GM23248 (cell line): Measurements from ENCODE around the gene PCED1B.

GRCh38 chr12:46804372-46804855 is 21.4 kb downstream of the SLC38A4 start:
- RAMPAGE, long total RNA: no peak

- RAMPAGE, long total RNA: no peak
Observed at GRCh38 chr12:46825531-46825858, 302 bp downstream of the SLC38A4 start.

- RAMPAGE, long total RNA: no peak
Observed at GRCh38 chr12:46964476-46964951, 114.9 kb upstream of the PCED1B start.

- RAMPAGE, long total RNA: no peak
Observed at GRCh38 chr12:47068434-47069141, 10.8 kb upstream of the PCED1B start.

DNA sequence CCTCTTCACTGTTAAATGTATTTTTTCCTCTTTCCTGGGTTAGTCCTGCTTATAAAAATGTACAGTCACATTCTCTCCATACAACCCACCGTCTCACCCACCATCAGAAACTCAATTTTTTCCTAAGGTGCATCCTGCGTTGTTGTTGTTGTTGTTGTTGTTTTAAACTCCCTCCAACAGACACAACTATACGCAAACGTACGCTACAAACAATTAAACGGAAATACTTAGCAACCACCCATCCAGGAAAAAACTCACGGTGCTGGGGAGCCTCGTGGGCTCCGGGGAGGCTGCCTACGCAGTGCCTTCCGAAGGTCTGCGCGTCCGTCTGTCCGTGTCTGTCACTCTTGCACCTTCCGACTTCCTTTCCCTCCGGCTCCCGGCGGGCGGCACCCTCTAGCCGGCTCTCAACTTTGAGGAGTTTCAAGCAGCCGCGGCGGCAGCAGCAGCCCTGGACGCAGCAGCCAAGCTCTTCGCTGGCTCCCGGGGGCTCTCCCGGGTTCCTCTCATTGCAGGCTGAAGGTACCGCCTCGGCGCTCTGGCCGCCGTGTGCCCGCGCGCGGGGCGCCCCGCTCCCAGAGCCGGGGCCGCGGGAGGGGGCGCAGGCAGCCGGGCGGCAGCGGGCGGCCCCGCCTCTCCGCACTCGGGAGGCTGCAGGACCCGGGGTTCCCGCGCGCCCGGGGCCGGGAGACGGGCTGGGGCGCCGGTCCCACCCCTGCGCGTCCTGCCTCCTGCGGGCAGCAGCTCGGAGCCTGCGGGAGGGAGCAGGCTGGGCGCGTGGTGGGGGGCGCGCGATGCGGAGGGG is at the start of gene PCED1B:
PCED1B (plus strand) TSS at position 418 of the 805 bp plus-strand sequence.
- RAMPAGE, long total RNA: no peak

DNA sequence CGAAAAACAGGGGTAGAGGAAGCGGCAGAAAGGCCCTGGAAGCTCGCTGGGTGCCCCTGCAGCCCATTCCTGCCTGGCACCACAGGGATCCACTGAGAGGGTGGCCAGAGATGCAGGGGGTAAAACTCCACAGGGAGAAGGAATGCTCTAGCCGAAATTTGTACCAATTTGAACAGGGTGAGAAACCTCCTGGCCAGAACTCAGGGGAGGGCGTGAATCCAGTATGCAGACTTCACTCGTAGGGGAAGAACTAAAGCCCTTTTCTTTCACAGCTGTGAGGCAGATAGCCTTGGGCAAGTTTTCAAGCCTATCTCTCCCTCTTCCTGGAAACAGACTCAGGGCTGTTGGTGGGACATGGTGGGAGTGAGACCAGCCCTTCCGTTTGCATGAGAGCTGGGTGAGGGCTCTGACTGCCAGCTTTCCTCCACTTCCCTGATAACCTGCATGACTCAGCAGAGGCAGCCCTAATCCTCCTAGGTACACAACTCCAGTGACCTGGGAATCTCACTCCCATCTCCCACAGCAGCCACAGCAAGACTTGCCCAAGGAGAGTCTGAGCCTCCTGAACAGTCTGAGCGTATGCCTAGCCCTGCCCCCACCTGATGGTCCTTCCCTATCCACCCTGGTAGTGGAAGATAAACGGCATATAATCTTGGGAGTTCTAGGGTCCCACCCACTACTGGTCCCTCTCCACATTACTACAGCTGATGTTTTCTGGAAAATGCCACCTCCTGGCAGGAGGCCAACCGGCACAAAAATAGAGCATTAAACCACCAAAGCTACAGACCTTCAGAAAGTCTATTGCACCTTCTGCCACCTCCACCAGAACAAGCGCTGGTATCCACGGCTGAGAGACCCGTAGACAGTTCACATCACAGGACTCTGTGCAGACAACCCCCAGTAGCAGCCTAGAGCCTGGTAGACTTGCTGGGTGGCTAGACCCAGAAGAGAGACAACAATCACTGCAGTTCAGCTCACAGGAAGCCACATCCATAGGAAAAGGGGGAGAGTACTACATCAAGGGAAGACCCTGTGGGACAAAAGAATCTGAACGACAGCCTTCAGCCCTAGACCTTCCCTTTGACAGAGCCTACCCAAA is 170.2 kb upstream of the AMIGO2 start:
- RAMPAGE, long total RNA: no peak

- RAMPAGE, long total RNA: no peak
Observed at GRCh38 chr12:47267763-47268141, 188.0 kb upstream of the AMIGO2 start.

DNA sequence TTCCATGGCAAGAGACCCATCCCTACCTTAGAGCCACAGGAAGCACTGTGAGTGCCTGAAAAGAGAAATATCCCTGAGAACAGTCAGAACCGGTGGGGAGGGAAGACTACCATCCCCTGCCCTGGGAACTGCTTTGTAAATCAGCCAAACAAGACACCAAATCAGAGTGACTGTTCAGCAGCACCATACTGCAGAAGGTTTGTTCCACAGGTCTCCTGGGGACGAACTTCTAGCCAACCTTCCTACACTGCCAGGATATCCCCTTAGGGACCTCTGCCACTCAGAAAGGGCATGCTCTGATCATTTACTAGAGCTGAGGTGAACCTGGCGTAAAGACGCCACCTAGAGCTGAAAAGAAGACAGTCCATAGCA is 227.9 kb upstream of the AMIGO2 start:
- RAMPAGE, long total RNA: no peak

GRCh38 chr12:47355891-47356750 is 276.4 kb upstream of the AMIGO2 start:
- RAMPAGE, long total RNA: no peak

GRCh38 chr12:47707819-47708598 is 2.2 kb upstream of the RPAP3 start:
- RAMPAGE, long total RNA: no peak

GRCh38 chr12:47717521-47718158 is 7.7 kb downstream of the ENDOU start:
- RAMPAGE, long total RNA: no peak

GRCh38 chr12:47753242-47754092 is 5.2 kb downstream of the RAPGEF3 start:
- RAMPAGE, long total RNA: no peak

DNA sequence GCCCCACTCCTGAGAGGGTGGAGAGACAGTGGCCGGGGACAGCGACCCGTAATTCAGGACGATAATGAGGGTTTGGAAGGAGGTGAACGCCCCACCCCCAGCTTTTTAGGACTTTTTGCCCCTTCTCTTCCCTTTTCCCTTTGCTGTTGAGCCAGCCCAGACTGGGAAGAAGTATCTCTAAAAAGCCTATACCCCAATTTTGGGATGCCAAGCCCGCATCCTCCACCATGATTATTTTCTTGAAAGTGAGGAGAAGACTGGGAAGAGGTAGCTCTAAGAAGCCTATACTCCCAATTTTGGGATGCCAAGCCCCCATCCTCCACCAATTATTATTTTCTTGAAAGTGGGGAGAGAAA is 1.0 kb upstream of the RAPGEF3 start:
- RAMPAGE, long total RNA: no peak

GRCh38 chr12:47768344-47768961 is 4.6 kb upstream of the SLC48A1 start:
- RAMPAGE, long total RNA: no peak

DNA sequence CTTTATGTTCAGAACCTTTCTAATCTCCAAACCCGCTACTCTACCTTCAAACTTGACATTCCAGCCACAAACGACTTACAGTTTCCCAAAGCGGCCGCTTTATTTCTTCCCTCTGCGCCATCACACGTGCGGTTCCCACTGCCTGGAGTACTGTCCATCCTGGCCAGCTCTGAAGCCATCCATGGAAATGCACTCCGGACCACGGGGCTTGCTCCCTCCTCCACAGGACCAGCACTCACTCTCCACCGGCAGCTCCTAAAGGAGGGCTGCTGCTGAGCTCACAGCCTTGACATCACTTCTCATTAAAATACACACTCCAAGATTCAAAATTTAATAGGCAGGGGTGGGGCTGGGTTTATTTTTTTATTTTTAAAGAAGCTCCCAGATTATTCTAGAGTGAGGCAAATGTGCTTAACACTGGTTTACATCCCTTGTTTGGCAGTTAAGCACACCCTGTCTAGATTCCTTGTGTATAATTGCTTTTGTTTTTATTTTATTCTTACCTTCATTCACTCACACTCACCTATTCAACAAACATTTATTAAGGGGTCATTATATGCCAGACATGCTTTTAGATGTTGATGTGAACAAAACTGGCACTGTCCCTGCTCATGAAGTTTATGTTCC is 2.1 kb upstream of the SLC48A1 start:
- RAMPAGE, long total RNA: no peak

- RAMPAGE, long total RNA: no peak
Observed at GRCh38 chr12:47783608-47784006, 10.6 kb downstream of the SLC48A1 start.

- RAMPAGE, long total RNA: no peak
Observed at GRCh38 chr12:47807417-47807904, 12.2 kb downstream of the HDAC7 start.

DNA sequence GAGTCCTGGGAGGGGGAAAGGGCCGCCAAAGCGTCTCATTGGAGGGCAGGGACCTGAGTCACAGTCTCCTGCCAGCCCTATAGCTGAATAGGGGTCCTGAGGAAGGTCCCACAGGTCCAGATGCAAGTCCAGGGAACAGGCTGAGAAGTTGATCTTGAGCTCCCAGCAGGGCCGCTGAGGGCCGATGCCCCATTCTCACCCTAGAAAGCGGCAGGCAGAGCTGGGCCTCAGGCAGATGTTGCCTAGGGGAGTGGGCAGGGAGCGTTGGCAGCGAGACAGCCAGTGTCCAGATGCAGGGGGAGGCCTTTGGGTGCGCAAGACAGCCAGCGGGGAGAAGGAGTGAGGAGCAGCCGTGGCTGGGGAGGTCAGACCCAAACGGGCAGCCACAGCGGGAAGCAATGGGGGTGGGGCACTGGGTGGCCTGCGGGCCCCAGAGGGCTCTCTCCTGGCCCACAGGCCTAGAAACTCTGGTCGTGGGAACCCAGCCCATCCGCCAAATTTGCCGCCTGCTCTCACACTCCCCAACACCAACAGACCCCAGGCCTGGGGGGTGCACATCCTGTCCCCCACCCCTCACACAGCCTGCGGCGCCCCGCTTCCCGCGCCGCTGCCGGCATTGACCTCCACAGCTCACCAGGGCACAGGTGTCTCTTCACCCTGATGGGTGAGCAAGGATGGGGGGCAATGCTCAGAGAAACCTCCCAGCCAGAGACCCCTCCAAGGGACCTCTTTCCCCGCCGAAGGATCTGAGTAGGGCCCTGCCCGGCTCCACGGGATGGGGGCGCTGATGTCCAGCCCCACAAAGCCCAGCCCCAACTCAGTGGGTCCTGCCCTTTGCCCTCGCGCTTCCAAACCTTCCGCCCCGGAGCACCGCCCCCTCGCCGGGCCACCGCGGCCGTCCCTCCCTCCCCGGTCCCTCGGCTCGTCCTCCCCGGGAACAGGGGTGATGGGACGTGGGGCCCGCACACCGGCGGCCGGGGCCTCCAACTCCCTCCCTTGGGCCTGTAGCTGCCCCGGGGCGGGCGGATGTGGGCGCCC is 898 bp downstream of the HDAC7 start:
- RAMPAGE, long total RNA: no peak

DNA sequence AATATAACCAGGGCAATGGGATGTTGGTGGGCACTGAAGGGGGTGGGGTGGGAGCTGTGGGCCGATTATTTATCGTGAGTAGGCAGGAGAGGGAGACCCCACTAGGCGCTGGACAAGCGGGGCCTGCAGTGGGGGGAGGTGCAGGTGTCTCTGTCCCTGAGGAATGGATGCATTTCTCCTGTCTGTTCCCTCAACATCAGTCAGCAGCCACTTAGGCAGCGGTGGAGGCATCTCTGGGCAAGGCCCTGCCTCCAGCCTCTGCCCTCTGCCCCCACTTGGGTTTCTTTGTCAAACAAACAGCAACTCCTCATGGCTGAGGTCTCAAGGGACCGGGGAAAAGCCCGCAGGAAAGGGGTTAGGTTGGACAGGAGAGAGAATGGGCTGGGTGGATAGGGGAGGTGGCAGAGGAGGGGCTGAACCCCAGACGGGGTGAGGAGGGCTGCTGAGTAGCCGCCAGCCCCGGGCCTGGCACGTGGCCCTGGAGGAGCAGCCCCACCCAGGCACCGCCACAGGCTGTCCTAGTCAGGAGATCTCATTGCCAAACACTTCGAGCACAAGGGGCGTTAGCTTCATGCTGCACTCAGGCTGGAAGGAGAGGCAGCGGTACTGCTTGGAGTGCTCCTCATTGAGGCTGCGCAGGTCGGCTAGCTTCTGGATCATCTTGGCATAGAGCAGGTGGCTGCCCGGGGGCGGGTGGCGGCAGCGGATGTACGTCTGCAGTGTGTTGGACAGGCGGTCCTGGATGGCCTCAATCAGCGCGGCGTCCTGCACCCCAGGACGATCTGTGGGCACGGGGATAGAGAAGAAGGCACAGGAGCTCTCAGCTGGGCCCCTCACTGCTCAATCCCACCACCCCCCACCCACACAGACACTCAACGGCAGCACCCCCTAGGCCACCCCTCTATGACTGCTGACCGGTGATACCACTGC is 24.8 kb upstream of the HDAC7 start:
- RAMPAGE, long total RNA: no peak

DNA sequence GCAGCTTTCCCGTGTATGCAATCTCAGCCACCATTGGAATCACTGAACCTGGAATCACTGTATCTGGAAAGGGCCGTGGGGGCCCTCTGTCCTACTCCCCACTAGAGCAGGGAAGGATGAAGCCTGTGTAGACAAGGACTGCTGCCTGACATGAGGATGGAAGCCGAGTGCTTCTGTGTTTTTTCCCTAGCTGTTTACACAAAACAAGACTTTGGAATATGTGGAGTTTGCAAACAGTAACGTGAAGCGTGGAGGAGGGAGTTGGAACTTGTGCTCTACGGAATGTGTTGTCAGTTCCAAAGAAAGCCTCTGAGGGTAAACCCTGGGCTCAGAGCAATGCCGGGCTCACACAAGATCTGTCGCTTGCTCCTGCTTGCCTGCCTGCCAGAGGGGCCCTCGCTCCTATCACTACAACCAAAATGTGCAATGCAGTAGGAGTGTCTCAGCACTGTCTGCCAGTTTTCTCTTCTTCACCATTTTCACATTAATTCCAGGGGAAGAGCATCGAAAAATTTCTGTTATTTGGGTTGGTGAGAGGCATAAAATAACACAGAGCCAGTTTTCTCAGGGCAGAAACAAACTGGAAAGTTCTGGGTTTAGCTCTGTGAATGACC is 32.5 kb upstream of the HDAC7 start:
- RAMPAGE, long total RNA: no peak